Vermiform appendix (tissue), 1 donor: ENCODE measurements around a stretch of chr10.

- PRO-cap, result no peak
Measured at GRCh38 chr10:19905526-19906395, 89.5 kb downstream of the PLXDC2 start.

DNA sequence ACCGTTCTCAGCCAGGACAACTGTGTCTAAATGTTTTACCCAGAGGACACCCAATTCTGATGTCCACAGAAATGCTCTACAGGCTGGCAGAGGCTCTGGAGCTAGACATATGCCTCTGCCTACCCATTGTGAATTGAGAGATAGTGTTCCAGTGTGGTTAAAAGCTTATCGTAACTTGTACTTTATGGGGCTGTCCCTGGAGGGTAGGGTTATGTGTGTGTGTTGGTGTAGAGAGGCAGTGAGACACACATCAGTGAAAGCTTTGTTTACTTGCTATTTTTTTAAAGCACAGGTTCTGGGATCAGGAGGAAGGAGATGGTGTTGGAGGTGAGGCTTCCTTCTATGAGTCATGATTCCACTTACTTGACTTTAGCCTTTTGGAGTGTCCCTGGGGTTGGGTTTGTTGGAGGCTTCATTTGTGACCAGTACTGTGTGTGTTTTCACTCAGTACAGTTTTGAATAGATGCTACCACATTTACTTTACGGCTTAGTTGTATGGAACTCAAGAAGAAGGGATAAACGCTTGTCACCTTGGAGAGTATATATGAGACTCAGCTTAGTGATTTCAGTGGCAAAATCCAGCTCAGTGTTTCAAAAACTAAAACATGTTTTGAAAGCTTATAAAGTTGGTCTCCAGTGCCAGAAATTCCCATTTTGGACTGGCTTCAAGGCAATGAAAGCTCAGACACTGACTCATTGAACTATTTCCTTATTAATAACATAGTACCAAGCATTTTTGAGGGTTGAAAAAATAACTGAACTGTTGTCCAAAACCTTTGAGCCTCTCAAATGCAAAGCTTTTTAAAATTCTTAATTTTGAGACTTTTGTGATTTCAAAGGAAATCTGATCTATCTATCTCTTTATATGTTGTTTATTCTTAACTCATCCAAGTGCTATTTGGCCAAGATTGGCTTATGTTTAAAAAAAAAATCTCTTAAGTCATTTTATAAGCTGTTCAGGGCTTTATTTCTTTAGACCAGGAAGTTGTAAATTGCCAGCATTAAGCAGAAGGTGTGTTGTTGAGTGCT is 106.2 kb downstream of the PLXDC2 start:
- PRO-cap, result no peak

- PRO-cap, result no peak
Measured at GRCh38 chr10:19929314-19930197, 113.3 kb downstream of the PLXDC2 start.

DNA sequence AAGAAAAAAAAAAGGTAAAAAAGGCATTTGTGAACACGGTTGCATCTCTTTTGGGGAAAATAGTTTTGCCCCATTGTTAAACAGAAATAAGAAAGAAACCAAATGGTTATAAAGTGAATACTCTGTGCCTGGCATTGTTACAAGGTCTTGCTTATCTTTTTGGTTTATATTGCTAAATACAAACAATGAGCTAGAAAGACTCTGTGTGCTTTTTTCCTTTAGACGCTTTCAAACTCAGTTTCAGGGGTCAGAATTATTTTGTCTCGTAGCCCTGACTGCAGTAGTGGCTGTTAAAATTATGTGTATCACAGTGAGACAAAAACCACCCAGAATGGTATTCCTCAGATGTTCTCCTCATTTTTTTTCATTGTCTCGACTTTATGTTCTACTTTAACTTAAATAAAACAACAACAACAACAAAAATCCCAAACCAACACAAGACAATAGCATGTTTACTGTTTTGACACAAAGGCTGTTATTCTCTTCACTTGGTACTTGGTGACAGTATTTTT is 190.0 kb downstream of the PLXDC2 start:
- PRO-cap, result no peak

DNA sequence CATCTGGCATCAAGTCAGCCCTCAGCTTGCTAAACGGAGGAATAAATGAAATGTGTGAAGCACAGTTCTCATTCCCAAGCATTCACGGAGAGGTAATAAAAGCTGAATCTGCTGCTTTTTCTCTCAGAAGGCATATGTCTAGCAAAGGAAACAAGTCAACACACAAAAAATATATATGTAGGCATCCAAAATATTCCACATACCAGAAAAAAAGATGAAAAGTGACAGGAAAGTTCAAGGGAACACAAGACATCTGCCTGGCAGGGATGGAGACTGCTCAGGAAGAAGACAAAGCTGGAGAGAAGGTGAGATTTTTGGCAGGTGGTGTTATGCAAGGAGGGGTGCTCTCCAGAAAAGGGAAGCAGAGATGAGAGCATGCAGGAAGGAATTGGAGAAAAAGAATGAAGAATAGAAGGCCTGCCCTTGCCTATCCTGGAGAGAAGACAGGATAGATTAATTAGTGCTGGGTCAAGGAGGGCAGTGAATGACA is 293.7 kb downstream of the PLXDC2 start:
- PRO-cap, result no peak

DNA sequence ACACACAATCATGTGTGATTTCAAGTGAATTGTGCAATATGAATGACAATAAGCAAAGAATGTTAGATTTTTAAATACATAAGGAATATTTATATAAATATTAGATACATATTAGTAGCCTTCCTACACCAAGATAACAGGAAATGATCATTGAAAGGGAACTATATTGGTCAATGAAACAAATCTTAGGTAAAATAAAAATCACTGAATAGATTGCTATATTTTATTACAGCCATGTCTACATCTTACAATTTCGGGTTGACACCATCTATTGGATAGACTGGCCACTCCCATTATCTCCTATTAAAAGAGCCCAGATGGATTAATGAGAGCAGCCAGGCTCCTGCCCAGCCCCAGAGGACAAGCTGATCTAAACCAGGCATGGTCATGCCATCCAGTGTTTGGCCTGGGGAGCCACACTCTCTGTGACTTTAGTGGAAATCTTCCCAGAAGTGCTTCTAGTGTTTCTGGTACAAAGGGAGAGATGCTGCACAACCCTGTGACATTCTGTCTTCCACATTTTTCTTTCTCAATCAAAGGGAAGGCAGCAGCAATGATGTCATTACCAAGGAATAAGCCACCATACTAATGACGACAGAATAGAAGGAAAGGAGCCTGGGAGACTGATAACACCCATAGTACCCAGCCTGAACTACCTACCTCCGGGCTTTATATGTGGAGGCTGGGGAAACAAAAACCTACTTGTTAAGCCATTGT is 5.1 kb downstream of the NEBL start:
- PRO-cap, result no peak

DNA sequence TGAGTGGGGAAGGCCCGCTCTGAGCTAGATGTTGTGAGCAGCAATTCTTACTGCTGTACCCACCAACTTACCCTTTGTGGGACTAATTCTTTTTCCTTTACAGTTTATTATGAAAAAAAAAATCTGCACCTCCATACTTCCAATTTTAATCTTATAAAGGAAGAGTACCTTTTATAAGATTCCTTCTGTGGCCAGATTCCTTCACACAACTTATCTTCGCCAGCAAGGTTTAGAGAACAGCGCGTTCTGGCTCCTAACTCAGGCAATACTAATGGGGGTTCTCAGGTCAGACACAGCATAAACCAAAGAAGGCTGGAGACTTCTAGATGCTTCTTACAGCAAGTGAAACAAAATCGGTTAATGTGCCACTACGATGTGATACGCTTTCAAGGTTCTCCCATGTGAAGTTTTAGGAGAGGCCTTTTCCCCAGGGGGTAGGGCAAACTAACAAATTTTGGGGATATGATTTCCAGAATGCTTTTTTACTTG is 98.8 kb upstream of the NEBL start:
- PRO-cap, result no peak

DNA sequence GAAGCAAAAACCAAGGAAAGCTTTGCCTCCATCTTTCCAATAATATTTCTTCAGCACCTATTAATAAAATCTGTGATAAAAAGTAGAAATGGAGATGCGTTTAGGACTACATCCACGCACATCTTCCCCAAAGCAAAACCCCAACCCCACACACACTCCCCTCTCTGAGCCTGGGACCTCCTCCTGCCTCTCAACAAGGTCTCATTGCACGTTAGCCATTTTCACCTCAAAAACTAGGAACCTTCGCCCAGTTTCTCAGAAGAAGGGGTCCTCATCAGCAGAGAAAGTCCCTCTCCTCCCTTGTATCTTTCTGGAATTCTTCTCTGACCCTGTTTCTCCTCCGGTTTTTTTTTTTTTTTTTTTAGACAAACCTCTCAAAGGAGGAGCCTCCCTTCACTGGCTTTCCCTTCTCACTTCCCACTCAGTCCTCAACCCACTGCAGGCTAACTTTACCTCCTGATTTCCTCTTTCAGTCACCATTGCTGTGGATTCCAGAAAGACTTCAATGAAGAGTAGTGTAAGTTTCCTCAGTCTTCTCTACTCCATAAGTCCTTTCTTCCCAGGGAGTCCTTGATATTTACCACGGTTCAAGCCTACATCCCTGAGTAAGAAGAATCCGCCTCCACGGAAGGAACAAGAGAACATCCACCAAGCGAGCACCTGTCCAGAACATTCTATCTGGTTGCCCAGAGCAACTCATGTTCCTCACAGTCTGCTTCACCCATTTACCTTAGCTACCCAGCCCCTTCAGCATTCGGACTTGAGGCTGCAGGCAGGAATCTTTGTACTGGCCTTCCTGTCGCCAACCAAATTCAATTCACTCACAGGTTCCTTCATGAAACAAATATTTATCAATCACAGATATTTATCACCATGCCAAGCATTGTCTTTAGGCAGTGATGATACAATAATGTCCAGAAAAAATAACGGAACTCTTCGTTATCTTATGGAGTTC is 250.2 kb upstream of the NEBL start:
- PRO-cap, result unidirectional peak, minus-strand start at position 353 of the sequence

DNA sequence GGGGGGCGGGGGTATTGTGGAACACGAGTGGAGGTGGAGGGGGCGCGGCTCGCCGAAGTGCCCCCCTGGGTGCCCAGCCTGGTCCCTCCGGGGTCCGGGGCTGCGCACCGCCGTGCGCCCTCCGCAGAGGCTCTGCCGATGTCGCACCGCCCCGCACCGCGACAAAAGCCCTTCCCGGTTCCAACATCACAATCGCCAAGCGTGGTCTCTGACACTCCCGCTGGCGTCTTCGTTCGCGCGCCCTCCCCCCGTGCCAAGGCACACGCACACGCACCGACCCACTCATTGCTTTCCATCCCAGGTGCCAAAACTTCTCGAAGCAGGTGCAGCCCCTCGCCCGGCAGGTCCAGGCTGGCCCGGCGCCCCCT is 276.3 kb upstream of the NEBL start:
- PRO-cap, result no peak

DNA sequence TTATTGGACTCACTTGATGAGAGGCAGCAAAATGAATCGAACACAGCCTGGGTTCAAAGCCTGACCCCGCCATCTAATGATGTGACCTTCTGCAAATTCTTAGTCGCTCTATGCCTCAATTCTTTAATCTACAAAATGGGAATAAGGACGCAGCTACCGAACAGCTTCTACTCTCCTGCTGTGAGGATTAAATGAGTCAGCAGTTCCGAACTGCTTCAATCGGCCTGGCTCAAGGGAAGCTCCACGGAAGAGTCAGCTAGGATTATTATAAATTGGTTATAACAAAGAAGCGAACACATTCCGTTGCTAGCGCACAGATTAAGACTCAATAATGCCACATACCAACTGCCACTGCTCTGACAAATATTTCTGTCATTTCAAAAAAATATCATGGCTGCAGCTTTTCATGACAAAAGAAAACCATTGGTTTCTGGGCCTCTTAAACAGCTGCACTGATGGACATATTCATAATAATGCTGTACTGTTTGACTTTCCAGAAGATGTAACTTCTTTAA is 278.1 kb upstream of the NEBL start:
- PRO-cap, result no peak

- PRO-cap, result no peak
Measured at GRCh38 chr10:21427636-21428114, 97.8 kb downstream of the SKIDA1 start.

DNA sequence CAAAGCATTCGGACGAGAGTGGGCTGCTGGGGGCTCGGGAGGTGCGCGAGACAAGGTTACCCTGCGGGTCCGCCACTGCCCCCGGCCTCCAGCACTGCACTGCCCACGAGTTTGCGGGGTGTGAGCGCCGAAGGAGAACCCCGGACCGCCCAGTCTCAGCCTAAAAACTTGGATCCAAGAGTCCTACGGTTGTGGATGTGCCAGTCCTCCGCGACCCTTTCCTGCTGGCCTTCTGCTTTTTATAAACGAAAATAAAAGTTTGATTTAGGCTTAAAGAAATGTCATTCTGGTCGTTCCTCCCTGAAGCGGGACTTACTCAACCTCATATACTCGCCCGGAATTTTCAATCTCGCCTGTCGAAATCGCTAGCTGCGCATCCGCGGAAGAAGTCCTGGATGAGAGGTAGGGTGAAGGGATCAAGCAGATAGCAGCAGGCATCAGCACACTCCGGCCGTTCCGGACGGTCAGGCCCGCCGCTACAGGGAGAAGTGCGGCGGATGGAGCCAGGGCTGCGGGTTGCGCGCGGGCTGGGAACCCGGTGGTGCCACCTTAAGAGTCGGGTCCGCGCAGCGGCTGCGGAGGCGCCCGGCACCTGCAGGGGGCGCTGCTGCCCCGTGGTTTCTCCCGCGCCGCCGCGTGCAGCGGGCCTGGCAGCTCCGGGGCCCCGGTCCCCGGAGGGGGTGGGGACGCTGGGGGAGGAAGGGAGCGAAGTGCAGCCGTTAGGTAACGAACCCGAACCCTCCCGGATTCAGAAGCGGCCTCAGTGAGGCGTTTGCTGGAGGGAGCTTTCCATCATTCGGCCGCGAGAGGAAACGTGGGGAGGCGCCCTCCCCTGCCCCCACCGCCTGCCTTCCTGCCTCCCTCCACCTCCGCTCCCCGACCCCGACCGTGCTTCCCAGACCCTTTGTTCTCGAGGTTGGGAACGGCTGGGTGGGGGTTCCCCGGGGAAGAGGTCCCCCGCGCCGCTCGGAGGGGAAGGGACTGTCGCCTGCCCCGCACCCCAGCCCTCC is 29.9 kb downstream of the SKIDA1 start:
- PRO-cap, result no peak

DNA sequence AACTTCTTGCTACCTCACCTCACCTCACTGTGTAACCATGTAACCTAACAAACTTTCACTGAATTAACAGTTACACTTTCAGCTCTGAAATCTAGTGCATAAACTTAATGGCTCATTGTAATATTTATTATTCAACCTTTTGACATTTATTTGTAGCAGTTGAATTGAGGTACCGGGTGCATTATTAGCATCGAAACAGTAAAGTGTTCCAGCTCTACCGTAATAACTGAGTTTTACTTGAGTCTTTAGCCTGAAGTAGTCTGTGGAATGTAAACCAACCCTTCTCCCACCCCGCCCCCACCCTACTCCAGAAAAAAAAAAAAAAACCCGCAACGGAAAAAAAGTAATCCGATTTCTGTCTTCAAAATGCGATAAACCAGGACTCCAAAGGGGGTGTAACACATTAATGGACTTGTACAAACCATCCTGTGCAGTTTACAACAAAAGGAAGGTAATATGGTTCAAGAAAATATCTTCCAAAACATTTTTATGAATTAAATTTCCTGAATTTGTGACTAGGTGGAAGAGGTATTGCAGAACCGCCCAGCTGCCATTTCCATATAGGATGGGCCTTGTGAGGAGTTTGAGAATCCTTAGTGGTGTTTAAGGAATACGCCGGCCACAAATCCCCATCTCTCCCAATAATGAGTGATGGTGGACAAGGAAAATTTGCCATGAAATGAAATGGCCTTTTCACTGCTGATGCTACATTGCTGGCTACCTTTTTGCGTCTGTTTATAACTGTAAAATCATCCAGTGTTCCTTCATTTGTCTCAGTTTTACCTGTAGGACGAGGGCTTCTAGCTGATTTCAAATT is 10.7 kb downstream of the SKIDA1 start:
- PRO-cap, result no peak

GRCh38 chr10:21516775-21517586 is 8.5 kb downstream of the SKIDA1 start:
- PRO-cap, result bidirectional peak, plus-strand start at chr10:21517124, minus-strand start at chr10:21516918

- PRO-cap, result bidirectional peak, plus-strand start at chr10:21526358, minus-strand start at chr10:21526410; bidirectional peak, plus-strand start at chr10:21526571, minus-strand start at chr10:21526597
Measured at GRCh38 chr10:21526213-21526949, 899 bp upstream of the SKIDA1 start.

DNA sequence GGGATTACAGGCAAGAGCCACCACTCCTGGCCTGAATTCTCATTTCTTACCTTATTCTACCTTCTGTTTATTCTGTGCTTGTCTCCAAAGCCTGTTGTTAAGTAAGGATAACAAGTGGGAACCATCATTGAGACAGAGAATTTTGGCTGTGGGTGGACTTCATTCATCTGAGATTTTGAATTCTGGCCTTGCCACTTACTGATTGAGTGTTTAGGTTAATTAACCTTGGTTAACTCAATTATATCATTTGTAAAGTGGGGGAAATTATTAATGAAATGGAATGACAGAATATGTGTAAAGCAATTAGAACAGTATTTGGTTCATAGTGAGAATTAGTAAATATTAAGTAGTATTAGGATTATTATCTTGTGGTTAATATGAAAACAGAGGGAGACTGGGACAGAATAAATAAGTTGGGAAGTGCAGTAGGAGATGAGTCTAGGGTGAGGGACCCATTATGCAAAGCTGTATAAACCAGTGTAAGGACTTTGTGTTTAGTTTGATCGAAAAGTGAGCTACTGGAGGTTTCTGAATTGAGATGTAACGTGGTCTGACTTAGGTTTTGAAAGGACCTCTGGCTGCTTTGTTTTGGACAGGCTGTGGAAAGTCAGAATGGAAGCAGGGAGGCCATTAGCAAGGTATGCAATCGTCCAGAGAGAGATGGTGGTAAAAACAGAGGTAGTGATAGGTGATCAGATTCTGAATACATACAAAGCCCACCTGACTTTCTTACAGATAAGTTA is 118.3 kb downstream of the MLLT10 start:
- PRO-cap, result no peak

- PRO-cap, result no peak
Measured at GRCh38 chr10:21739691-21740219, 205.7 kb downstream of the MLLT10 start.

DNA sequence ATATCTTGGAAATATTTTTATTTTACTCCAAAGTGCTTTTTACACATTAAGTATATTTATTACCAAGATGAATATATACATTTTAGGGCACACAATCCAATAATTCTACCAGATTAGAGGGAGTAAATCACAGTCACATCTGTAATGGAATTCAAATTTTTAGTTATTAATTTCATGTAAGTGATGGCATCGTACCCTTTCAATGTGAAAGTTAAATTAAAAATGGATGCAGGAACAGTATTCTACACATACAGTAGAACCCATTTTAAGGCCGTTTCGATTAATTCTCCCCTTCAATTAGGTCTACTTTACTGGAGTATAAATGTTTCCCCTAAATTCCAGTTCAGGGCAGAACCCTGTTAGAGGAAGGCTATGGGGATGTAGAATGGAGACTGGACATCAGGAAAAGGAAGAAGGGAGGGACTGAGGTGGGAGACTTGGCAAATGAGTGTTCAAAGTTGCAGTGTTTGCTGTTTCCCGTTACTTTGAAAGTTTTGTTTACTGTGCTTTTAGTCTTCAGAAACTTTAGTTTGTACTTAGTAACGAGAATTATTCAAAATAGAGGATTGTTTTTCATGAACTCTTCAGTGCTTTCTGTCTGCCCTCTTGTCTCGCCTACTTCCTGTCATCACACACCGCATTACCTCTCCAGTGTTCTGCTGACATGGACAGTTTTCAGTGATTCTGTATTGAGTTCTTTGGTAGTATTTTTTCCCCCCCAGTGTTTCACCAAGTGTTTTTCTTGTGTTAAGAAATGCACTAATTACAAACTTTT is 206.7 kb downstream of the MLLT10 start:
- PRO-cap, result unidirectional peak, minus-strand start at position 487 of the sequence

GRCh38 chr10:21798397-21799059 is 205.0 kb downstream of the DNAJC1 start:
- PRO-cap, result no peak

- PRO-cap, result no peak
Measured at GRCh38 chr10:21806948-21807671, 196.4 kb downstream of the DNAJC1 start.